Cardiac ventricle fibroblast (primary cell): ENCODE results near the gene ACTR10.

DNA sequence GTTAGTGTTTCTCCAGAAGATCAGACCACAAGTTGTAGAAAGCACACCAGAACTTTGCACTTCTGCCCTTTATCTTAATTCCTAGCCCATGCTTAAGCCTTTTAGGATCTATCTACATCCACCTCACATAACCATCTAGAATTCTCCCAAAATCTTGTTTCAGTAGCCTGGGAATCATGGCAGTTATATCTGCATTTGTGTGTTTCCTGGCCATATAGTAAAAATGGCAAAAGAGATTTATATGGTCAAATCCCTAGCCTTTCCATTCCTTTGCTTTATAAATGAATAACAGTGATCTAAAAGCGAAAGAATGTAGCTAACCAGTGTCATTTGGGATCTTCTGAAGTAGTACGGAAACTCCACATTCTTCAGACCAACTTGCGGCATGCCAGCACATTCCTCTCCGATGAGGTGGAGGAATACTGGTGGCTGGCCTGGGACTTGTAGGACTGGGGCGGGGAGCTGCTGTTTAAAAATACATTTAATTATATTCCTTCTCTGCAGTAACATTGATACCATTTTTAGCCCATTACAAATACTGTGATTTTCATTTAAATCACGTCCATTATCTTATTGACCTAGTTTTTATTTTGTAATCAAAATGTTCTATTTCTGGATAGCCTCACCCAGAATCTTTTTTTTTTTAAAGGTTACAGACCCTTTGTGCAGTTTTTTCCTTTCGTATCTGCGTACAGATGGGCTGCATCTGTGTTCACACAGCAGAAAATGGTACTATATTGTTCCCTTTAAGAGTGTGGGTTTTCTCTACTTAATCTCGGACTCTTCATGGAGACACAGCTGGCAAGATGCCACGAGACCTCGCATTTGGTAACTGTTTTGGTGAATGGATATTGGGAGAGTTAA is 85.3 kb downstream of the SAMD4A start:
- RAMPAGE, long total RNA = no peak

DNA sequence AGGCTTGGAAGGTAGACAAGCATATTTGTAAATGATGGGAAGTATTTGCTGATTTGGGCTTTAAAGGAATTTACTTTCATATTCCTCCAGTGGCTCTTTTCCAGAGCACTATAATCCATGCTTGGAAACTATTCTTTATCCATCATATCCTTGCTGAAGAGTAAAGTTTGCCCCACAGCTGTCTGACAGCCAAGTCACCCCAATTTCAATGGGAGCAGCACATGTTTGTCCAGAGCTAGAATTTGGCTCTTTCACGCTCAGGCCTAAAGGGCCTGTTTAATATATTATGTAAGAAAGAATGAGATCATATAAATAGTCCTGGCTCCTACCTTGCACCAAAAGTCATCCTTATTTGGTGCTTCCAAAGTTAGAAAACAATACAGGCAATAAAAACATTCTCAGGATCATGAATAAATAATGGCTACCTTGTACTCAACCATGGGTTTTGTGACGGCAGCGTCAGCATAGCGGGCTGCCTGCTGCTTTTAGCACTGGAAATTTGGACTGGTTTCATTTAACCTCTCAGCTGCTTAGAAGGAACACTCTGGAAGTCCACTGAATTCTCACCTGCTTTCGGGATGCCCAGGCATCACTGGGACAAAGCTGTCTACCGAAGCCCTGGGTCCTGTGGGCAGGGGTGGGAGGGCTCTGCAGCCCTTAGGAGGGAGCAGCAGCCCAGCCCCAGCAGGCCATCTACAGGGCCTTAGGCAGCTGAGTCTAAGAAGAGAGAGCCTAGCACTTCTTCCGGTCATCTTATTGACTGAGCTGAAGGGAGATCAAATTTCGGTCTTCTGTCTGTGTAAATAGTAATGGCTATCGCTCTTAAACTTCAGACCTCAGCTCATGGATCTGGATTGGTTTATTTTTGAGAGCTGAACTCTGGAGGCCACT is 106.3 kb downstream of the SAMD4A start:
- RAMPAGE, long total RNA = no peak

DNA sequence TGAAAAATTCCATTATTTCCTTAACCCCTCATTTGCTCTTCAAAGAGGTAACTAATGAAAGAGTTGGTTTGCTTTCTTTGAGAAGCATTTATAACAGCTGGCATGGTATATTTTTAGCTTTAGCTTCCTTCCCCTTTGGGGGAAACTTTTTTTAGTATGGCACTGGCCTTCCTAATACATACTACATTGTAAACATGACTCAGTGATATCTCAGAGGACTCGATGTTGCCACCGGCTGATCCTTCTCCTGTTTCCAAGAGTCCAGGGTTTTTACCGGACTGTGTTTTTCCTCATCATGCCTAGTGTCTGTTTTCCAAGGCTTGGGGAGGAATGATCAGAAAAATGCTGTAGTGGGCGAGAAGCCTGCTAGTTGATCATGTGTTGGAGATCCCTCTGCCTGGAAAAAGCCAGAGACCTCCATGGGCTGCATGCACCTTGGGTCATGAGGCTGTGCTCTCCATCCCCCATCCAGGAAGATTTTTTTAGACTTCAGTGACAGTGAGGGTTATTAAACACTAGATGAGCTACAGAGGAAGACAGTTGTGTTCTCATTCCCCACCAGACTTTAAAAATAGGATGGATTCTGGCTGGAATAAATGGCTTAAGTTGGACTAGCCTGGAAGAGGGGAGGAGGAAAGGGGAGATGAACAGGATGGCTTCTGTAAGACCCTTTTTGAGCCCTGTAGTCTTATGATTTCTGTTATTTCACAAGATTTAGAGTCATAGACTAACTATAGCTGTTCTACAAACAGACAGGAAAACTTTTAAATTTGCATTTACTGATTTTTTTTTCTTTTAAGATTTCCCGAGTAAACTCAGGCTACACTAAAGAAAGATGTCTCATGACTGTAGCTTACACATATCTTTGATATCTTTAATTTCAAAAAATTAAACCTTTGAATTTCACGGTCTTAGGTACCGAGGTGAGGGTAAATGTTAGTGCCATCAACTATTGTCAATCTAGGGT is 145.7 kb downstream of the SAMD4A start:
- RAMPAGE, long total RNA = no peak

DNA sequence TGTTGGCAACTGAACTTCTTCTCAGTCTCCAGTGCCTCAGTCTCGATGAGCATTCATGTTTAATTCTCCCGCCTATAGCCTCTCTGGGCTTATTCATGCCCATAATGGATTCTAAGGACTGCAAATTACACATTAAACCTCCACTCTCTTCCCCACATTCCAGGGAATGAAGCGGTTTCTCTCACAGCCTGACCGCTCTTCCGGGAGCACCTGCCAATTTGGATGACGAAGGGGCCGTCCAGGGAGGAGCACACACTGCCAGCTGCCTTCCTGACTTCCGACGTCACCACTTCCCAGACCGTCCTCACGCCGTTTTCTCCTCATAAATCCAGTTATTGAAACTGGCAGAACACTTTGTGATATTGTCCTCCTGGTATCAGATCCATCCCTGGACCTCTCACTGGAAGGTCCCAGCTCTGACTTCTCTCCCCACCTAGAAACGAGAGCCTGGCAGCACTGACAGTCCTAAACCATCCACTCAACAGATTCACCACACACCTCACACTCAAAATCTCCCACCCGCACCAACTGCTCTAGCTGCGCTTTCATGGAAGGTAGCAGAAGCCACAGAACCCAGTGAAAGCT is 87.6 kb downstream of the GCH1 start:
- RAMPAGE, long total RNA = no peak

- RAMPAGE, long total RNA = no peak
Measured at GRCh38 chr14:54844487-54844893, 58.1 kb downstream of the GCH1 start.

GRCh38 chr14:54859165-54859493 is 43.5 kb downstream of the GCH1 start:
- RAMPAGE, long total RNA = no peak

GRCh38 chr14:54881999-54882390 is 20.6 kb downstream of the GCH1 start:
- RAMPAGE, long total RNA = no peak

DNA sequence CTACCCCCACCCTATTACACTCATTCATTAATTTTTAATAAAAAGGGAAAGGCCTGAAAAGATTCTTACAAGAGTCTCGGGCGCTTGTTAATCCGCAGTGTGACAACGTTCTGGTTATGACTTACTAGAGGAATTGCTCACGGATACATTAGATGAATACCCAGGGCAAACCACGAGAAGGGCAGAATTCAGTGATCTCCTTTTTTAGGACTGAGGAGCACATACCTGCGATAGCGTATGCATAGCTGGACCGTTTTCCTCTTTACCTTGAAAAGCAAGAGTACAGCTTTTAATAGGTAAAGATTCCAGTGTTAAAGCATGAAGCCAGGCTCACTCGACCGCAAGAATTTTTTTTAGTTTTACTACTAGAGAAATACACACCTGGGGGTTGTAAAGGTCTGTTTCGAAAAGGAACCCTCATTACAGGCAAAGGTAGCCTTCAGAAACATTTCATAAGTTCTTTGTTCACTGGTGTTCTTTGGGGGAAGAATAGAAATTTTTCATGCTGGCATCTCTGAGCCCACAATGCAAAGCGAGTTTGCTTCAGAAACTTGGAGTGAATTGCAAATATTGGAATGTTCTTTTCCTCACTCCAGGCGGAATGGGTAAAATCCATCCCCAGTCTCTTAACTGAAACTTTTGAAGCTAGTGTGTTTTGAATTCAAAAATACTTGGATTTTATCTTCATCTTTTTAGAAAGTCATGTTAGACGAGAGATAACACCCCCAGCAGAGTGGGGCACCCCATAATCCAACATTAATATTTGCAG is 986 bp downstream of the MAPK1IP1L start:
- RAMPAGE, long total RNA = no peak

GRCh38 chr14:55137326-55137928 is 8.4 kb downstream of the LGALS3 start:
- RAMPAGE, long total RNA = no peak

- RAMPAGE, long total RNA = no peak
Measured at GRCh38 chr14:55241714-55242149, 29.5 kb upstream of the FBXO34 start.

GRCh38 chr14:55346055-55346677 is 65.5 kb downstream of the ATG14 start:
- RAMPAGE, long total RNA = no peak

- RAMPAGE, long total RNA = no peak
Measured at GRCh38 chr14:55697856-55698327, 117.9 kb downstream of the KTN1 start.

DNA sequence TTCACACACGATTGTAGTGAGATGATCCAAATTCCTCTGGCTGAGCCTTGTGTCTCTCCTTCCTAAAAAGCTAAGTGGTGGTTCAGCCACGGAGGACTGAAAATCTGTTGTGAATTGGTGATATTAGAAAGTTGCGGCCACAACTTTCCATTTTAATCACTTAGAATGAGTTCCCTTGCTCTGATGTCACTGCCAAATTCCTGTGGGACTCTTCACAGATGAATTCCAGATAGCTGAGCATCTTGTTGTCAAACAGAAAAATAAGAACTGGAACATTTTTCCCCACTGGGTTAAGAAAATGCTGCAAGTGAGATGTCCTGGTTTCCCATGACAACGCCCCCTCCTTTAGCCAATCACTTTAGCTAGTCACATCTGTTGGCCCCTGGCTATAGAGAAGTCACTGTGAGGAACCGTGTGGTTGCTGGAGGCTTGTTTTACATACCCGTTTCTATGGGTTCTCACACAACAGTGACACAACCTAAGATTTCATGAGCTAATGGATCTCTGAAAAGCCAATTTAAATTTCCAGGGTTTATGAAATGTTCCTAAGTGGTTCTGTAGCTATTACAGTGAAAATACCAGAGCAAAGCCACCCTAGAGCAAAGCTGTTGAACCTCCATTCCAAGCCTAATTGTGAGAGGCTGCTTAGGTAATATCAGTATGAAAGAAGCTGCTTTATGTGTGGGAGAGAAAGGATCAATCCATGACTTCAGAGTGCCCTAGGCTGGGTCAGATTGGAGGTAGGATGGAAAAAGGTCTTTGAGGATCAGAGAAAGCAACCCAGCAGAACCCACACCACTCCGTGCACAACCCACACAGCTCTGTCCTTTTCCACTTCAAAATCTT is 136.0 kb downstream of the KTN1 start:
- RAMPAGE, long total RNA = no peak

DNA sequence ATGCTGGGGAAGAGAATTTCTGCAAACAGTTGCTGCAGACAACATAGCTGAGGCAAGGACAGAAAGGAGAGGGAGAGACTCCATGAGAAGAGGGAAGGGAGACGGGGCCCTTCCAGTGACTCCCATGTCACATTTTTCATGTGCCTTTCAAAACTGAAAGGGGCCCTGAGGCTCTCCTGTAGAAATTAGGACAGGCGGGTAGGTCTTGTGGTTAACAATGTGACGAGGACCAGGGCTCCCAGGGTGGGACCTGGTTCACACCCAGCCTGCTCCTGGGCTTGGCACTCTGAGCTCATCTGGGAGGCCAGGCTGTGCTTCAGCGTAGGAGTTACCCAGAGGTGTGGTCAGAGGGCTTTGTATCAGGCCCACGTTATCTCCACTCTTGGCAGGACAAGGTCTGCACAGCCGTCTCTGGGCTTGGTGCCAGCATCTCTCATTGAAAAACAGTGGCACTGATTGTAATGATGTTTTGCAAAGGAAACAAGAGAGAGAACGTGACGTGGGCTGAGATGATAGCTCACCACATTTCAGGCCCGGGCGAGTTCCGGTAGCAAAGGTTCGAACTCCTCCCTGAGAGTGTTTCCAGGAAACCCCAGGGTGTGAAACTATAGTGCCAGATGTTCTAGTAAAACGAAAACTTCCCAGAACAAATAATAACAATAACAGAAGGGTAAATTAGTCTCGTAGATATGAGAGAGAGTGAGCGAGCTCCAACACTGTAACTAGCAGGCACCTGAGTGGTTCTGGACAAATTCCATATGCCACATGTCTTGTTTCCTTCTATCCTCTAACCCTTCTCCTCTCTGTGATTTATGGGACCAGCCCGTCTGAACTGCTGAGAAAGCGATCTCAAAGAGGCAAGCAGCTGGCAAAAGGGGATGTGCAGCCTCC is 227.1 kb downstream of the KTN1 start:
- RAMPAGE, long total RNA = no peak

DNA sequence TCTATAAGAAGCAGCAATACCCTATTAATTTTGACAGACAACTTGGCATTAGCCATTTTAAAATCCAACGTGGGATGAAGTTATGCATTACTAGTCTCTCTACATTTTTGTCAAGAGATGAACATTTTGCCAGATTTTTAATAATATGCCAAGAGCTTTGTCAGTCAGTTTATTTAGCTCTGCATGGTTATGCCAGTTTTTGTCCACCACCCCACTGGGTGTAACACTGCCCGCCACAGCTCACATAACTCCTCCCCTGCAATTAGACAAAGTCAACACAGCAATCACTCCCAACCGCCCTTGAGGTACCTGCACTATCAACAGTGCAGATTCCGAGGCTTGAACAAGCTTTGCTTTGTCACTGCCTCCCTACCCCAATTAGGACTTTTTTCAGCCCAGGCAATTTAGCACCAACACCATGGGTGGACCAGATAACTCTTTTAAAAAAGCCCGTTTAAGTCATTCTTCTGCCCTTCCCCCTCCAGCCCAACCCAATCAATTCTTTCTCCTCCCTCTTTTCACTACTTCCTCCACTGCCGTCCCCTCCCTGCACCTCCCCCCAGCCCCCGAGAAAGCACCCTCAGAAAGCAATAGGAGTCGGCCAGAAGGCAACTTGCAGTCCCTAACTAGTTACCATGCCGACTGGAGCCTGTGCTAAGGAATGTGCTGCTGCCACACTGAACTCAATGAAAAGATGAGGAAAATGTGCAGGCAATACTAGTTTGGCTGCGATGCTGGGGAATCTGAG is 45.6 kb upstream of the OTX2 start:
- RAMPAGE, long total RNA = no peak

DNA sequence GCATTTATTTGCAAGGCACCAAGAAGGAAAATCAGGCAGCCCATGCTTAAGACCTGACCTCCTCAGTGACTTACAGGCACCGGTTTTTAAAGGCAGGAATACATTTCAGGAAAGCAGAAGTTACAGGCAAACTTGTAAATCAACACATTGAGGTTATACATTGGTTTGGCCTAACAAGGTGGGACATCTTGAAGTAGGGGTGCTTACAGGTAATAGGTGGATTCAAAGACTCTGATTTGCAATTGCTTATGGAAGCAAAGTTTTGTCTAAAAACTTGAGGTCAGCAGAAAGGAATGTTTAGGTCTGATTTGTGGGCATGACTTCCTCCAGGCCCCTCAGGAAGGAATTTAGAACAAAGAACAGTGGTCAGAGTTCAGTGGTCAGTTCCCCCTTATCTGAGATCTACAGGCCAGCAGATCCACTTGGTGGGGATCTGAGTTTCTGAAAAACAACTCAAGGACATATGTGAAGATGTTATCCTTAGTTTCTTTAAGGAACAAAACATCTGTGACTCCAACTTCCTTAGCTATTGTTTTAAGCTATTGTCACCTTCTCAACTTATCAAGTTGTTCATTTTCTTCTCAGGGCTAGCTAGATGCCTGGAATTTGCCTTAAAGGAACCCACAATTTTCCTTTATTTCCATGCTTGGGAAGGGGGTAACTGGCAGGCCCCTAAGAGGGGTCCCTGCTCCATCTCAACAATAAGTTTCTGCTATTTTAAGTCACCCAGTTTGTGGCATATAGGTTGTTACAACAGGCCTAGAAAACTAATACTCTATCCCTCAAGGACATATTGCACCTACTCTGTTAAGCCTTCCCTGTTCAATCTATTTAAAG is 28.0 kb upstream of the NAA30 start:
- RAMPAGE, long total RNA = no peak

GRCh38 chr14:58001571-58001970 is 135.7 kb upstream of the SLC35F4 start:
- RAMPAGE, long total RNA = no peak

DNA sequence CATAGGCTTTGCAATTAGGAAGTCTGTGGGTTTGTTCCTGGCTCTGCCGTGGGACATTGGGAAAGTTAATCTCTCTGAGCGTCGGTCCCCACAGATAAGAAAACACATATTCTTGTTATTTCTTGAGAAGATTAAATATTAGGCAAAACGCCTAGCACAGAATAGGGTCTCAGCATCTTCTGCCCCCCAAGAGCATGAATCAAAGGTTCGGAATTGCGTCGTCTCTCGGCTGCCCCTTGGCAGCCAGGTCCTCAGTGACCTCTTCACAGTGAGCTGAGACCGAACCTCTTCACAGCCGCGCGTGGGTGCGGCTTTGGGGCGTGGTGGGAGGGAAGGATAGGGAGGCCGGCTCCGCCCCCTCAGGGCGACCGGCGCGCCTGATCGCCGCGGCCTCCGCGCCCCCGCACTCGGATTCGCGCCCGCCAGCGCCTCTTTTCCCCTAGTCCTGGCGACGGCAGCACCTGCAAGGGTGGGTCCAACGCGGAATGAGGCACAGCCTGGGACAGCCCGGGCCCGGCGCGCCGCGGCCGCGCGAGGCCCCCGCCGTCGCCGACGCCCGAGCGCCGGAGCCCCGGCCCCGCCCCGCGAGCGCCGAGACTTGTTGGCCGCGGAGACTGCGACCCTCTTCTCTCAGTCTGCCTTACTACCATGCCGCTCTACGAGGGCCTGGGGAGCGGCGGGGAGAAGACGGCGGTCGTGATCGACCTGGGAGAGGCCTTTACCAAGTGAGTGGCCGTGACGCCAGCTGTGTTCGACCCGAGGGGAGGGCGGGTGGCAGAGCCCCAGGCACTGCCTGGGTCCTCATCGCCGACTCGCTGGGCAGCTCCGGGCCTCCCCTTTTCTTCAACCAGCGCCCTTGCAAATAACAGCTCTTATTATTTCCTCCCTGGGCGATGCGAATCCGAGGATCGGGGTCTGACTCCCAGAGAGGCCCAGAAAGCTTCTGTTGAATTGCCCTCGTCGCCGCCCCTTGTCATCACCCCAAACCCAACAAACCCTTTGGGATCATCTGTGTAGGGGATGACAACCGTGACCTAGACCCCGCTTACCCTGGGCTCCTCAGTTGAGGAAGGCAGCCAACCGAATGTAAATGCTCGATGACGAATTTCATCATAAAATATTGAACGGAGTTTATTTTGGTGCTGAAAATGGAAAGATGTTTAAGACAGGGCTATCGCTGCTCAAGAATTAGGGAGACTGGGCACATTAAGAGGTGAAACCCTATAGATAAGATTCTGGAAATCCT is at the start of gene ACTR10:
Gene ACTR10 (plus strand): TSS at position 580 of the 1,246 bp plus-strand sequence.
- RAMPAGE, long total RNA = start-site peak on the plus strand centred at position 585 of the sequence, 78 bp wide, 461 and 72 reads in 2 replicates

DNA sequence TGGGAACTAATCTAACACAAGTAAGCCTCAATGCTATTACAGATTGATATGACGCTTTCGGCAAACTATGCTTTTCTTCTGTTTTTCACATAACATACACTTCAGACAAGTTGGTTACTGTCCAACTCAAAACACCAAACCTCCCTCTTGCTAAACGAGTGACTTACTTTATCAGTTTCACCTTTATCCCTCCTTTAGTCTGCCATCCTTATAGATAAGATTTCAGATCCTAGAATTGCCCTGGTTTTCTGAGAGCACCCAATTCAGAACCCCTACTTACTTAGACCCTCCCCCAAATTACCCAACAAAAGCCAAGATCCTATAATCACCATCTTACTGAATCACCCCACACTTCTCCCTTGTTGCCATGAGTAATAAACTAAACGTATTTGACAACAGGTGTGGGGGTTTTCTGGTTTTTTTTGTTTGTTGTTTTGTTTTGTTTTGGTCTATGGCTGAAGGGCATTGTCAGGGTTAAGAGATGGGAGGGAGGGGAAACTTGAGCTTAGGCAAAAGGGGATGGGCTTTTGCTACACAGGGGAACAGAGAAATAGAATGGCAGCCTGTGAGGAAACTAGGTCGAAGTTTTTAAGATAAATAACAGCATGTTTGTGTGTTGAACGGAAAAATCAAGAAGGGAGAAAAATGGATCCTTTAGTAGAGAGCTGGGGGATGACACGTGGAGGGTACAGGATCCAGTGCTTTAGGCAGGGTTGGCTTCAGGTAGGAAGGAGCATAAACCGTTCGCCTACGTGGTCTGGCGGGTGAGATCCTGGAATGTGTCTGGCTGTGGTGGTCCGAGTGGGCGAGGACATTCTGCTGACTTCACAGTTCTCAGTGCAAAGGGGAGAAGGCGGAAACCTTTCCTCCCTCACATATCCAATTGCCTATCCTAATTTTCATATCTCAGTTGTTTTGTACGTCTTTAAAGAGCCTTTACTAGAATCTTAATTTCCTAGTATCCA is 6.0 kb upstream of the PSMA3 start:
- RAMPAGE, long total RNA = no peak

GRCh38 chr14:58281170-58281785 is 17.1 kb upstream of the ARID4A start:
- RAMPAGE, long total RNA = no peak